Testis (tissue), 5 donors: Measurements from ENCODE around the gene TREM1.

GRCh38 chr6:41282821-41283414 is 3.6 kb downstream of the TREM1 start:
- PRO-cap, 3 experiments, result no peak in any of the 3 experiments
- RAMPAGE, long total RNA, 2 experiments, result no peak in any of the 2 experiments
- RRBS, result no CpG with 5 or more reads among the region's 7 CpGs

DNA sequence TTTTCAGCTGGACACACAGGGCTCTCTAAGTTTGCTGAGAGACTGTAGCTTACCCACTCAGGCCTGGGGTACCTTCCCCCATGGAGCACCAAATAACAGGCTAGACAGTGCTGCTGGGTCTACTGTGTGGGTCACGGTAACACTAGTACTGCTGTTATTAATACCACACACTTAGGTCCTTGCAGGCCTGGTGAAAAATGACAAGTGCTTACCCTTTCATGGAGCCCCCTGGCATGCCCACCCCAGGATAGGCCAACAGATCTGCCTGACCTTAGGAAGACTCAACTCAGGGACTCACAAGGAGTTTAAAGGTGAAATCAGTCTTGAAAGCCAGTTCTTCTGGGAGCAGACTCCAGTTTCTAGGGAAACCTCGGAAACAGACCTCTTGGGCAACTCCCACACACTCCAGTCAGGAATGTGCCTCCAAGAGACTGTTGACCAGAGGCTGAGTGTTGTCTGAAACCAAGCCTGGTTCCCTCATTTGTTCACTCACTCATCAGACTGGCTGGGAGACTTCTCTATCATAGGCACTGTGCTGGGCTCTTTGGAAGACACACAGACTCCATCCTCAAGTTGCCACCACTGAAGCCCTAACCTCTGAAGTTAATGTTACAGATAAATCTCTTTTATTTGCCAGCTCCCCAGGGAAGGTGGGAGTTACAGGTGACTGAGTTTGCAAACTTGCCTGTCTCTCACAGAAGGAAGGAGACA is 1.8 kb downstream of the TREM1 start:
- PRO-cap, 3 experiments, result no peak in any of the 3 experiments
- RAMPAGE, long total RNA, 2 experiments, result no peak in any of the 2 experiments
- RRBS, result no CpG with 5 or more reads among the region's 2 CpGs

DNA sequence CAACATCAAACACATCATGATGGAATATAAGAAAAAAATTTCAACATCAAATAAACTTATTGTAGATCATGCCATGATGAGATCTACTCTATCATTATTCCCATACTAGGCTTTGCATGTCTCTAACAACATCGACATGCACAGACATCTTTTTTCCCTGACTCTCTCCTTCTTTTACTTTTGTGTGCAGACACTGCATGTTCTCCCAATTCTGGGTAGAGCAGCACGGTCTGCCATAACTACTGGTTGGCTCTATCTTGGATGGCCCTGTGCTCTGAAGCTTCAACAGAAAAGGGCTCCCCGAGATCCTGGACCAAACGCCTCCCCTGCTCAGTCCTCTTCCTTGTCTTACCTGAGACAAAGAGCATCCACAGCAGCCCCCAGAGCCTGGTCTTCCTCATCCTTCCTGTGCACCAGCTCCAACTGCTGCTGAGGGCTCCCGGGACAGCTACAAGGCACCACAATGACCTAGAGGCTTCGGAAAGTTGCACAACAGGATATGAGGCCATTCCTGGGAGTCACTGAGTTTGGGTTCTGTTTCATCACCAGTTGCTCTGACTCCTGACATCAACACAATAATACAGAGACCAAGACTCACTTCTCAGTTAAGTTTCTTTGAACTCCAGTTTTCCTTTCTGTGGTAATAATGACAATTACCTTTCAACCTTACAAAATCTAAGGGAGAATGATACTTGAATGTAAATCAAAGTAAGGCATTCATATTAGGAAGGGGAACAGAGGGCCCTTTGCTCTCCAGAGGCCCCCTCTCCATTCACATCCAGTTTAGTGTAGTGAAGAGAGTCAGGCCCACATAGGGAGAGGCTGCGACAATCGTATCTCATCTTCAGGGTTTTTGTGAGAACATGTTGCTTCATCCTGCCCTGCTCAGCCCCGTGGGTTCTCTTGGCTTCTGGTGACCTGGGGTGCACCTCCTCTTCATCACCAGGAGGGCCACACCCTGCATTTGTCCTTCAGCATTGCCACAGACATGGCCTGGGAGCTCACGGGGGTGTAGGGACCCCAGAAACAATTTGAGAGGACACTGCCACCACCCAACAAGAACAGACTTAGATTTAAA is at the start of gene TREM1:
TREM1 (minus strand) TSS at position 428 of the 1,078 bp plus-strand sequence.
- PRO-cap, 3 experiments, result peak in 2 of 3 experiments; most common plus-strand start position 575 of the sequence (in 2); most common minus-strand start position 428 of the sequence (in 2)
- RAMPAGE, long total RNA, 2 experiments, result start-site peak on the minus strand in 1 of 2 experiments, centred at position 425 of the sequence, 9 reads per replicate
- RRBS, result no CpG with 5 or more reads among the region's 10 CpGs

DNA sequence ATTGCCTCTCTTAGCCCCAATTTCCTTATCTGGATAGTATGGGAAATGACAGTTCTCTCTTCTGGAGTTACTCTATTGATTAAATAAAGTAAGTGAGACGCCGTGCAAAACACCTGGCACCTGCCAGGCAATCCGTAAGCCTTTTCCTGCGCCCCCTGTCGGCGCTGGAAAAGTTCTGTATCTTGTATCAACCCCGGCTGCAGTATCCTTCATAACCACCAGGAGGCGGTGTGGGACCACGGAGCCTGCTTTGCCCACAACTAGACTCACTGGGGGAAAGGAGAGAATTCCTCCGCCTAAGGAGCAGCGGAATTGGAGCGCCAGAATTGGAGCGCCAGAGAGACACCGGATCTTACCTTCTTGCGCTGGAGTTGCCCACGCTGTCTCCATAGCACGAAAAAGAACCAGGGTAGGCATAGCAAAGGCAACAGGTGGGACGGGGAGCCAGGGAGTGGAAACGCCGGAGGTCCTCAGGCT is 33.5 kb downstream of the NCR2 start:
- PRO-cap, 3 experiments, result no peak in any of the 3 experiments
- RAMPAGE, long total RNA, 2 experiments, result no peak in any of the 2 experiments
- RRBS, result 2% methylated on average over 3 of the region's 20 CpGs

- PRO-cap, 3 experiments, result peak in 3 of 3 experiments; most common plus-strand start chr6:41443959 (in 1); most common minus-strand start chr6:41443352 (in 3)
- RAMPAGE, long total RNA, 2 experiments, result start-site peak on the minus strand in 1 of 2 experiments, at chr6:41443382-41443482 at its widest, 9 reads per replicate
- RRBS, result no CpG with 5 or more reads among the region's 30 CpGs
Observed at GRCh38 chr6:41443256-41444078, 102.7 kb upstream of the FOXP4 start.

- PRO-cap, 3 experiments, result peak in 1 of 3 experiments; most common minus-strand start chr6:41489725 (in 1)
- RAMPAGE, long total RNA, 2 experiments, result no peak in any of the 2 experiments
- RRBS, result no CpG with 5 or more reads among the region's 12 CpGs
Observed at GRCh38 chr6:41489440-41489906, 56.7 kb upstream of the FOXP4 start.

DNA sequence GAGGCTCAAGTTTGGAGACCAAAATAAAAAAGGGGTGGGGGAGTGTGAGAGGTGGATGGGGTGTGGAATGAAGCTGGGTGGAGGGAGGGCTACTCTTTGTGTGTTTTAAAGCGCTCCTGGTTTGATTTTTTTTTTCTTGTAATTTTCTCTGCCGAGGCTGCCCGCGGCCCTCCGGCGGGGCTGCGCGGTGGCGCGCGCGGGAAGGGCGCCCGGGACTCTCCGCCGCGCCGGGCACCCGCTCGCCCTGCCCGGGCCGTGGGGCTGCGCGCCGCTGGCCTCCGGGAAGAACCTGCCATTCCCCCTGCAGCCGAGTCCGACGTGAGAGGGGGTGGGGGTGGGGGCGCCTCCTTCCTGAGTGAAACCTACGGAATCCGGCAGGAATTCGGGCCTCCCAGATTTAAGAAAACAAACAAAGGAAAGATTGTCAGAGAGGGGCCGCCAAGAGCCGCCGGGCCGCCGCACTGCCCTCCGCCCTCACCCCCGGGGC is 42.5 kb upstream of the FOXP4 start:
- PRO-cap, 3 experiments, result peak in 2 of 3 experiments; most common plus-strand start position 215 of the sequence (in 2); most common minus-strand start position 219 of the sequence (in 1)
- RAMPAGE, long total RNA, 2 experiments, result no peak in any of the 2 experiments
- RRBS, result 2% methylated on average over 19 of the region's 40 CpGs

GRCh38 chr6:41577756-41579010 is 32.0 kb downstream of the FOXP4 start:
- PRO-cap, 3 experiments, result peak in 1 of 3 experiments; most common plus-strand start chr6:41578781 (in 1); most common minus-strand start chr6:41578704 (in 1)
- RAMPAGE, long total RNA, 2 experiments, result start-site peak on the plus strand in 1 of 2 experiments, at chr6:41578826-41578877 at its widest, 18 reads per replicate; start-site peak on the minus strand in 1 of 2 experiments, at chr6:41578671-41578688 at its widest, 10 reads per replicate
- RRBS, result 72% methylated on average over 3 of the region's 13 CpGs

- PRO-cap, 3 experiments, result no peak in any of the 3 experiments
- RAMPAGE, long total RNA, 2 experiments, result no peak in any of the 2 experiments
- RRBS, result no CpG with 5 or more reads among the region's 22 CpGs
Observed at GRCh38 chr6:41653251-41653866, 15.1 kb downstream of the MDFI start.

- PRO-cap, 3 experiments, result no peak in any of the 3 experiments
- RAMPAGE, long total RNA, 2 experiments, result no peak in any of the 2 experiments
- RRBS, result no CpG with 5 or more reads among the region's 23 CpGs
Observed at GRCh38 chr6:41690712-41691305, 44.6 kb downstream of the TFEB start.

GRCh38 chr6:41728062-41728984 is 7.1 kb downstream of the TFEB start:
- PRO-cap, 3 experiments, result no peak in any of the 3 experiments
- RAMPAGE, long total RNA, 2 experiments, result no peak in any of the 2 experiments
- RRBS, result no CpG with 5 or more reads among the region's 19 CpGs

- PRO-cap, 3 experiments, result no peak in any of the 3 experiments
- RAMPAGE, long total RNA, 2 experiments, result no peak in any of the 2 experiments
- RRBS, result no CpG with 5 or more reads among the region's 3 CpGs
Observed at GRCh38 chr6:41730372-41730867, 5.0 kb downstream of the TFEB start.

DNA sequence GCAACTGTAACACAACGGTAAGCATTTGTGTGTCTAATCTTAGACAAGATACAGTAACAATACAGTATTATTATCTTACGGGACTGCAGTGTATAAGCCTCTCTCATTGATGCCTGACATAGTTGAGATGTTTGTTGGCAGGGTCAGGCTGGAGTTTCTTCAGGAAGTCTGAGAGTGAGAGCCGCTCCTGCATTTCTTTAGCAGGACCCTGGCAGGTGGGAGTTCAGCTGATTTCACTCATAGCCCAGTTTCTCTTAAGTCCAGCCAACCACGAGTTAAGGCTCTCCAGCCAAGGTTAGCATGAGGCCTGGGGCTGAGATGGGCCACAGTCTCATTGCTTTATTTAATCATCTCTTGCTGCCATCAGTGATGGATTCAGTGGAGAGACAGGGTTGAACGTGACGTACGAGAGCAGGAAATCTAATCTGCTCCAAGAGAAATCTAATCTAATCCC is 11.2 kb upstream of the PGC start:
- PRO-cap, 3 experiments, result no peak in any of the 3 experiments
- RAMPAGE, long total RNA, 2 experiments, result no peak in any of the 2 experiments
- RRBS, result no CpG with 5 or more reads among the region's 7 CpGs

DNA sequence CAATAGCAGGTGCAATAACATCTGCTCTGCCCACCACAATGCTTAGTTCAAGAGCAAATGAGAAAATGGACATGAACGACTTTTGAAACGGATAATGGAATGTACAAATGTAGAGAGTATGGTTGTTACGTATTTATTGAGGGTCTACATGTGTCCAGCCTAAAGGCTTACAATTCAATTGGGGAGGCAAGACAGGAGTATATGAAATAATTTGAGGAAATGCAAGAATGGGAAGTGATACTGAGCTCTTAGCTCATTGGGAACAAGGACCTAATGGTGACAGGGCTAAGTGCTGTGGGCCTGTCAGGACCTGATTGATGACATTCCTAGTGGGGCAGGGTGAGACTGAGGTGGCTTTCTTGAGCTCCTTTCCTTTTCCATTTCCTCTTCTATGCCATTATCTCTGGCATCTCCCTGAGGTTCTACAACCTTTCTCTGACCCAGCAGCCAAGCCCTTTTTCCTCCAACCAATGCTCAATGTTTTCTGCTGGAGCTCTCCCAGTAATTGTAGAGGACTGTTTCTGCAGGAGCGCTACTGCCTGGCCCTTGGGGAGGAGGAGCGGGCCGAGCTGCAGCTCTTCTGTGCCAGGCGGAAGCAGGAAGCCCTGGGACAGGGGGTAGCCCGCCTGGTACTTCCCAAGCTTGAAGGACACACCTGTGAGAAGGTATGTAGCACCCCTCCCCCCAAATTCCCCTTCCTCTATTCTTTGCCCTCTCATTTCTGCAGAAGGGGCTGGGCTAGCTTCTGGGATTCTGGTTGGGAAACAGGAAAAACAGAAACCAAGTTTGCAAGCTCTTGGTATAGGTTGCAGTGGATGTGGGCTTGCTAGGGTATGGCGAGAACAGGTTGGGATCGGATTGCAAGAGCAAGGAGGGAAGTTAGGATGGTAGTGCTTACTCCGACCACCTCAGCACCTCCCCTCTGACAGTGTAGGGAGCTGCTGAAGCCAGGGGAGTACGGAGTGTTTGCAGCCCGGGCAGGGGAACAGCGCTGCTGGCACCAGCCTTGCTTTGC is 2.8 kb upstream of the TOMM6 start:
- PRO-cap, 3 experiments, result no peak in any of the 3 experiments
- RAMPAGE, long total RNA, 2 experiments, result no peak in any of the 2 experiments
- RRBS, result no CpG with 5 or more reads among the region's 14 CpGs

- PRO-cap, 3 experiments, result no peak in any of the 3 experiments
- RAMPAGE, long total RNA, 2 experiments, result no peak in any of the 2 experiments
- RRBS, result no CpG with 5 or more reads among the region's 17 CpGs
Observed at GRCh38 chr6:41930215-41931449, 9.3 kb downstream of the BYSL start.

DNA sequence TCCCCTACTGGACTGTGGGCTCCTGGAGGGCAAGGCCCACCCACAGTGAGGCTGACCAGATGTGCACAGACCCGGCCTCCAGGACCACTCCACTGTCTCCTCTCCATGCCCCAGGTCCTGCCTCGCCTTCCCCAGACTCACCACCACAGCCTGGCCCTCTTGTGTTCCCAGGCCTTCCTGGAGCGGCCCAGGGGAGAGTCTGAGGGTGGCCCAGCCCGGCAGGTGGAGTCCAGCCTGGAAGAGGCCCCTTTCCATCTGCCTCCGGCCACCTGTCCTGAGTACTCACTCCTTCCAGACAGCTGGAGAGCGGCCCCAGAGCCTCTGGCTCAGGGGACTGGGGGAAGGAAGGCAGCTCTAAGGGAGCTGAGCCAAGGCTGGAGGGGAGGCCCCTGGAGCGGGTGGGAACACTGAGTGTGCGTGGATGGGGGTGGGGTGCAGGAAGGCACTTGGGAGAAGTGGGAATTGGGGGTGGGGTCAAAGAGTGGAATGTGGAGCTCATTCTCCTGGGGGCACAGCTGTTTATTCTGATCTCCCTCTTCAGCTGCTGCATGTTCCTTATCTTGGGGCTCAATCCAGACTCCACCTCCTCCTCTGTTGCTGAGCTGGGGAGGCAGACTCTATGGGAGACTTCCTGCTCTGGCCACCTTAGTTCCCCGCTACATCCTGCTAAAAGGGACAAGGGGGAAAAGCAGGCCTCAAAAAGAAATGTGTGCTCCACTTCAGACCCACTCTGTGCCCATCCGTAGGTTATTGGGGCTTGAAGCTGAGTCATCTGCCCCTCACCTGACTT is 19.6 kb upstream of the TAF8 start:
- PRO-cap, 3 experiments, result no peak in any of the 3 experiments
- RAMPAGE, long total RNA, 2 experiments, result no peak in any of the 2 experiments
- RRBS, result no CpG with 5 or more reads among the region's 10 CpGs

- PRO-cap, 3 experiments, result peak in 3 of 3 experiments; most common plus-strand start chr6:42045885 (in 2); most common minus-strand start chr6:42045791 (in 1)
- RAMPAGE, long total RNA, 2 experiments, result no peak in any of the 2 experiments
- RRBS, result no CpG with 5 or more reads among the region's 15 CpGs
Observed at GRCh38 chr6:42045395-42046494, 4.6 kb upstream of the TAF8 start.

- PRO-cap, 3 experiments, result no peak in any of the 3 experiments
- RAMPAGE, long total RNA, 2 experiments, result no peak in any of the 2 experiments
- RRBS, result no CpG with 5 or more reads among the region's 12 CpGs
Observed at GRCh38 chr6:42122478-42123199, 19.8 kb downstream of the C6orf132 start.

- PRO-cap, 3 experiments, result no peak in any of the 3 experiments
- RAMPAGE, long total RNA, 2 experiments, result no peak in any of the 2 experiments
- RRBS, result no CpG with 5 or more reads among the region's 6 CpGs
Observed at GRCh38 chr6:42387194-42387731, 64.5 kb downstream of the TRERF1 start.

GRCh38 chr6:42772511-42772952 is 9.3 kb upstream of the BICRAL start:
- PRO-cap, 3 experiments, result no peak in any of the 3 experiments
- RAMPAGE, long total RNA, 2 experiments, result no peak in any of the 2 experiments
- RRBS, result no CpG with 5 or more reads among the region's 5 CpGs